HGPS cell (cell line): ENCODE measurements around the genes SH2B2, SPDYE6, PSMC2 and KMT2E.

- RRBS, result 95% methylated on average over 1 of the region's 13 CpGs
Observed at GRCh38 chr7:102061750-102062430, 224.8 kb upstream of the SH2B2 start.

DNA sequence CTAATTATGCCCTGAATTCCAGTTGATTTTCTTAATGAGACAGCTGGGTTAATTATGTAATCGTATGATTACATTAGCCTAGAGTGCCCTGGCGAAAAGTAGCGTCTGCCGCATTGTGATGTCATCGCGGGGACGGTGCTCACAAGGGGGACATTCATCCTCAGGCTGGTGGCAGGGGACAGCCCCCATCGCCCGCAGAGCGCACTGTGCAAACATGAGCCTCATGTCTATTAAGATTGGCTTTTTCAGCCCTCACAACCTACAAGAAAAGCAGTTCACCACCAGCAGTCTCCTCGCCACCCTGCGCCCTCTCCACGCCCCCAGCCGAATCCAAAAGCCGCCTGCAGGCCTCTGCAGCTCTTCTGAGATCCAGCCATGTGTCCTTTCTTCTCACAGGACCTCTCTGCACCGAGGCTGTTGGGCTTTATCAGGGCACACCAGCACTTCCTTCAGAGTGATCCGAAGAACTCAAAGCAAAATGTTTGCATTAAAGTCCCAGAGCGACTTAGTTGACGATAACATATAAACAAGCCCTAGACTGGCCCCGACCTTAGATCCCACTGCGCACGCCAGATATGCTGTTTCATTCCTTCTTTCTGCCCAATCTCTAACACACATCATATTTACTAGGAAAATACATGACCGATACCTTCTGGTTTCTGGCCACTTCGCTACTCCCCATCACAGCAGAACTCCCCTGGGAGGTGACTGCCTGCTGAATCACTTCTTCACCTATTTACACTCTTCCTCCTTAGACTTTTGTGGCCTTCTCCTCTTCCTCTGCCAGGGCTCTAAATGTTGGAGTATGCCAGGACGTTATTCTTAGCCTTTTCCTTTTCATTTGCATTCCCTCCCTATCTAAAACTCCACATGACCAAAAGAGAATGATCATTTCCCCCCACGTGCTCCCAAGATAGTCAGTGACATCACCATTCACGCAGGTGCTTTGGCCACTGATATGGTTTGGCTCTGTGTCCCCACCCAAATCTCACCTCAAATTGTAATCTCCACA lies 206.0 kb upstream of the SH2B2 start:
- RRBS, result no CpG with 5 or more reads among the region's 27 CpGs

DNA sequence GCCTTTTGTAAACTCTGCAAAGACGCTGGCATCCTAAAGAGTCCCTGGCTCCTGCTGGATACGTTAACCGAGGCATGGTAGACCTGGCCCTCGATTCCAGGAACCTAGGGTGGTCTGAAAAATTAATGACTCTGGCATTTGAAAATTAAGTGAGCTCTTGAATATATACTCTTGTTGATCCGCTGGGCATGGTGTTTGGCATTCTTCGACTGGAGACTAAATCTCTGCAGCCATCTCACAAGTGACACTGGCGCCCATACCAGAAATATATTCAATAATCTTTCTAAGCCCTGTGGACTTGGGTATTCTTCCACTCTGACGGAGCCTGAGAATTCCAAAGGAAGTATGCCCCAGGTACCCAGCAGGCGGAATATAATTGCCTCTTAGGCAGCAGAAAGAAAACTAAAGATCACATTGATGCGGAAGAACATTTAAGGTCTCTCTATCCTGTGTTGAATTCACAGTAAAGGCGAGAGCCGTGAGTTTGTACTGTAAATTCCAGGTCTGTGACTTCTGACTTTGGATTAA lies 191.1 kb upstream of the SH2B2 start:
- RRBS, result no CpG with 5 or more reads among the region's 12 CpGs

DNA sequence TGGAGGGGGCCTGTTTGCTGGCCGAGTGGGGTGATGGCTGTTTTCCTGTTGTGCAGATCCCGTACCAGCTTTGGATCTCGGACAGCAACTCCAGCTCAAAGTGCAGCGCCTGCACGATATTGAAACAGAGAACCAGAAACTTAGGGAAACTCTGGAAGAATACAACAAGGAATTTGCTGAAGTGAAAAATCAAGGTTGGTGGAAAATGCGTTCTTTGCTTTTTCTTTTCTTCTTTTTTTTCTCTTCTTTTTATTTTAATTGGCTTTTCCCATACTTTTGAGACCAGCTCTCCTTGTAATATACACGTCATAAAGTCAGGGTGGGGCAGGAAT lies 189.4 kb upstream of the SH2B2 start:
- RRBS, result no CpG with 5 or more reads among the region's 7 CpGs

- RRBS, result 1% methylated on average over 48 of the region's 98 CpGs
Observed at GRCh38 chr7:102286645-102287322, at the start of gene SH2B2. Gene SH2B2, plus strand, starts transcription at chr7:102286868.

DNA sequence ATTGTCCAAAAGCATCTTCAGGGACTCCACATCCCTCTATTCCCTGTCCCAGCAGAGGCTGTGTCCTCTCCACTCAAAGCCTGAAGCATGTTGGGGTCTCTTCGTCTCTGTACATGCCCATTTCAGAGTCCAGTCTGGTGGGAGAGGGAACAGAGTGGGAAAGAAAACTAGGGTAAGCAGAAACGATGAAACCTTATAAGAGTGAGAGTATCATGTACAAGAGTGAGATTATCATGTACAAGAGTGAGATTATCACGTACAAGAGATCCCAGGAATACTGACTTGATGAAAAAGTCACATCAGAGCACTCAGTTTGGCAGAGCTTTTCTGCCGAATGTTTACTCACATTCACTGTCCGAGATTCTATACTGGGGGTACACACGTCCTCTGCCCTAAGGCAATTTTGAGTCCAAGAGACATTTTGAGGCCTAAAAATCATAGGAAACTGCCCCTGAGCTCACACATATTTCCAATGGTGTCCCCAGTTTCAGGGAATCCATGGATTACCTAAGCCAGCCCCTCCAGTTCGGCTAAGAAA lies at the start of gene SPDYE6:
Gene SPDYE6 (minus strand): TSS at position 134 of the 538 bp plus-strand sequence.
- RRBS, result no CpG with 5 or more reads among the region's 7 CpGs

DNA sequence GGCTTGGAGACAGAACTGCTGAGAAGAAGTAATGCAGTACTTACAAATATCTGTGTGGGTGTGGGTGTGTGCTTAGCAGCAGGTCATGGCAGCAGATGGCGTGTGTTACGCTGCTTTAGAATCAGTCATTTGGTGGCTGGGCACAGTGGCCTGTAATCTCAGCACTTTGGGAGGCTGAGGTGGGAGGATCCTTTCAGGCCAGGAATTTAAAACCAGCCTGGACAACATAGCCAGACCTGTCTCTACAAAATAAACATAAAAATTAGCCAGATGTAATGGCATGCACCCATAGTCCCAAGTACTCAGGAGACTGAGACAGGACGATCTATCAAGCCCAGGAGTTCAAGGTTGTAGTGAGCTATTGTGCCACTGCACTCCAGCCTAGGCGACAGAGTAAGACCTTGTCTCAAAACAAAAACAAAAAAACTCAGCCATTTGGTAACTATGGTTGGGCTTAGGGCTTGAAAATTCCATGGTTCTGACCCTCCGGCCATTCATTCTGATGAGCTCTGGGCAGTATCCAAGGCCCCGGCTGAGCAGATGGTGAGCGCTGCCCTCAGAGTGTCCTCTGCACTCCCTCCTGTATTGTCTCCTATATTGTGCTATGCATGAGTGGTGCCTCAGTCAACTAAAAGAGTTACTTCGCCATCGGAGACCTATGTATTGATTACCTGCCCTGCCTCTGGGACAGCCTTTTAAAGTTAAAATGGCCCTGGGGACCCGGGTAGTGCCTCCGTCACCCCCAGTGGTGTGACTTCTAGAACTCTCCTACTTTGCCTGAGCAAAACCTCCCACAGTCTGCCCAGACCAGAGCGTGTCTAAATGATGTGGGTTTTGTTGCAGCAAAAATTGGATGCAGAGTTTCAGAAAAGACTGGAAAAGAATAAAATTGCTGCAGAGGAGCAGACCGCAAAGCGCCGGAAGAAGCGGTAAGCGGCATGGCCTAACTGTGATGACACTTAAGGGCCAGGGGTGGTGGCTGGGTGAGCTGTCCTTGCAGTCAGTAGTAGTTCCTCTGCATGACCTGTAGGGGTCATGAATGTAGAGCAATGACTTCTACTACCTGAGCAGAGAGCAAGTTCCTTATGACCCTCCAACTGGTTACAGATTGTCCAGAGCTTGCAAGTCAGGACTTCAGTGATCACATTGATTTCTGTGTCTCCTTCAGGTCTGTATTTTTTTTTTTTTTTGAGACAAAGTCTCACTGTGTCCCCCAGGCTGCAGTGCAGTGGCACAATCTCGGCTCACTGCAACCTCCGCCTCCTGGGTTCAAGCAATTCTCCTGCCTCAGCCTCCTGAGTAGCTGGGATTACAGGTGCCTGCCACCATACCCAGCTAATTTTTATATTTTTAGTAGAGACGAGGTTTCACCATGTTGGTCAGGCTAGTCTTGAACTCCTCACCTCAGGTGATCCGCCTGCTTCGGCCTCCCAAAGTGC lies 8.1 kb downstream of the PRKRIP1 start:
- RRBS, result 47% methylated on average over 2 of the region's 22 CpGs

DNA sequence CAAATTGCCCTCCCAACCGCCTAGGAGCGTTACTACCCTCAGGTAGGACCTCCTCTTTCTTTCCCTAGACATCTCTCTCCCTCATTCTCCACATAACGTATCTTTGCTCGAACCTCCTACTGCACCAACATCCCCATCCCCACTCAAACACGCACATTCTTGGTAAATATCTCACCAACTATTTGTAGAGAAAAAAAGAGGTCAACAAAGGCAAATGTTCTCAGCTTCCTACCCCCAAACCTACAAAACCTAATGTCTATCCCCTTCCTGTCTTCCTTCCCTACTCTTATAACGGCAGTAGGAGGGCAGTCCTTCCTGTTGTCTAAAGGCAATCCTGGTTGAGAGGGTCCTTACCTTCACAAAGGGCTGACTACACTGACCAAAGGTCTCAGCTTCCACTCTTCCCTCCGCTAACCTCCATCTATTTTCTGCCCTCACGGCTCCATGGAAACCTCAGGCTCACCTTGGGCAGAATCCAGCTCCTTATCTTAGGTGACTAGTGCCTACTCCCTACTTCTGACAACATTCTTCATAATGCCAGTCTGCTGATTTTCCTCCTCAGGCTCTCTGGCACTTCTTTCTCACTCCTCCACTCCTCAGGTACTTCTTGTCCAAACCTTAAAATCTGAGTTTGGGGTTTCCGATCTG lies 1.0 kb upstream of the ARMC10 start:
- RRBS, result no CpG with 5 or more reads among the region's 9 CpGs

- RRBS, result no CpG with 5 or more reads among the region's 7 CpGs
Observed at GRCh38 chr7:103101064-103101918, 26.4 kb downstream of the ARMC10 start.

GRCh38 chr7:103162614-103162993 lies 13.7 kb upstream of the NAPEPLD start:
- RRBS, result no CpG with 5 or more reads among the region's 2 CpGs

- RRBS, result 3% methylated on average over 10 of the region's 25 CpGs
Observed at GRCh38 chr7:103347275-103348220, at the start of gene PSMC2. Gene PSMC2, plus strand, starts transcription at chr7:103347643.

DNA sequence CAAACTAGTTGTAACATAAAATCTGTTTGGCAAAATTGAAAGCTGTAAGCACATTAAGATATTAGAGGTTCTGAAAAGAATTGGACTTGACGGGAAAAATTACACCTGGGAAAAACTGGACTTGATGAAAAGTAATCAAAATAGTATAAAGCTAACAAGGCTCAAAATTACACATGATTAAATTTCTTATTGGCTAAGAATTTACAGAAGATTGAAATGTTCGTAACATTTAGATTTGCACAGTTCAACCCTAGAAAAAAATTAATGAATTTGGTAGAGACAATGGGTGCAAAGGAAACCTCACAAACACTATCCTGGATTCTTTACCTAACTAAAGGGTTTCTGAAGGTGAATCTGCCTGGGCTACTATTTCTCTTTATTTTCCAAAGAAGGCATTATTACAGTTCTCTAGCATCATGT lies 47.0 kb downstream of the LHFPL3 start:
- RRBS, result no CpG with 5 or more reads among the region's 2 CpGs

DNA sequence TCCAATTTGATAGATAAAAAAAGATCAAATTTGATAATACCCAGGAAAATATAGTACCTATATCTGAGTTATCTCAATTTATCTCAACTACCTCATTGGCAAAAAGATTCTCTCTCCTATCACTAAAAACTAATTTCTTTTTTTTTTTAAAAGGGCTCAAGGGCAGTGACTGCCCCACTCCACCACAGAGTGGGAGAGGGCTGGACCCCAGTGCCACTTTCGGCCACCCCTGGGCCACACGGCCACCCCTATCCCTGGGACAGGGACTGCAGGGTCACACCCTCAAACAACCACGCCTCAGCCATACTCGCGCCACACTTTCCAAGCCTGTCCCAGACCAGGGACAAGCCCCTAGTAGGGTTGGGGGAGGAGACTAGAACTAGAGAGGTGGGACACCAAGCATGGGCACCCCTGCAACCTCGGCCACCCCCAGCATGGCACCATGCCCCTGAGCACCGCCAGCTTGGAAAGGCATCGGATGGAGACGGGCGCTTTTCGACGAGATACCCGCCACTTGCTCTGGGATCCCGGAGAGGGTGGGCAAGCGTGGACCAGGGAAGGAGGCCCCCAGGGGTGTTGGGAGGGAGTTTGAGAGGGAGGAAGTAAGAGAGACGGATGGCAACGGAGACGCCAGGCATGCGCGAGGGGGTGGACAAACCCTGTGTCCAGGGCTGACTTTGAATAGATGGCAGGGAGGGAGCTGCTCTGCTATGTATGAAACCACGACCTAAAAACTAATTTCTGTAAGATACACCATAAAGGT lies 13.1 kb upstream of the KMT2E start:
- RRBS, result no CpG with 5 or more reads among the region's 21 CpGs

DNA sequence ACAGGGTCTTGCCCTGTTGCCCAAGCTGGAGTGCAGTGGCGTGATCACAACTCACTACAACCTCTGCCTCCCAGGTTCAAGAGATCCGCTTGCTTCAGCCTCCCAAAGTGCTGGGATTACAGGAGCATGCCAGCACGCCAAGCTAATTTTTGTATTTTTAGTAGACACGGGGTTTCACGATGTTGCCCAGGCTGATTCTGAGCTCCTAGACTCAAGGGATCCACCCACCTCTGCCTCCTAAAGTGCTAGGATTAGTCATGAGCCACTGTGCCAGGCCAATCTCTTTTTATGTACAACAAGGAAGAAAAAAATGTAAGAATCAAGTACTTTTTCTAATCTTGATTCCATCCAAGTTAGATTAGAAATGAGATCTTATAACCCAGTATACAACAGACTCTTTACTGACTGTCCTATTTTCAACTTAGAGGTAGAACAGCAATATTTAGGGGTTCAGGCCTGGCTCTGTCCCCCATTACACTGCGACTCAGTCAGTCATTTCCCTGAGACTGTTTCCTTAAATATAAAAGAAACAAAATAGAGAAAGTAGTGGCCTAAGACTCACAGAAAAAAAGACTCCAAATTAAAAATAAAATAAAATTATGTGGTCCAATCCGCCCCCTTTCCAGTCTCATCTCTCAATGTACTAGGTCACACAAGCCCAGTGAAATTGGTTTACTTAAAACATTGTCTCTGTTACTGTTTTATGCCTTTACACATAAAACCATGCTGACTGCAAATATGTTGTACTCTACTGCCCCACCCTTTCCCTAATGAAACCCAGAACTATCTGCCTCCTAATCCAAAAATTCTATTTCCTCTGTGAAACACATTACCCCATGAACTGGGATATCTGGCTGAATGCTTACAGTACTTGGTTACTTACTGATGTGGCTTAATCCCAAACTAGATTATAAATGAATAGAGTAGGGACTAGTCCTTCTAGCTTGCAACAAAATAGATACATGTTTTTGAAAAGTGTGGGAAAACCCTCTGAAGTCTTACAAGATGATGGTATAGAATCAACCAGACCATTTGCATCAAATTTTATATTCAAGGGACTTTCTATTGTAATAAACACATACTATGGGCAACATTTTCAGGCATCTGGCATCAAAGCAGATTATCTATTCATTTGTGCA lies 10.3 kb upstream of the KMT2E start:
- RRBS, result no CpG with 5 or more reads among the region's 7 CpGs

GRCh38 chr7:105010208-105010785 lies 3.7 kb upstream of the KMT2E start:
- RRBS, result no CpG with 5 or more reads among the region's 3 CpGs

GRCh38 chr7:105014167-105014475 lies at the start of gene KMT2E:
Gene KMT2E, plus strand, starts transcription at chr7:105014205.
- RRBS, result no CpG with 5 or more reads among the region's 33 CpGs

- RRBS, result no CpG with 5 or more reads among the region's 4 CpGs
Observed at GRCh38 chr7:105101812-105102269, 87.8 kb downstream of the KMT2E start.

- RRBS, result no CpG with 5 or more reads among the region's 2 CpGs
Observed at GRCh38 chr7:105261761-105262114, 127.0 kb downstream of the SRPK2 start.

- RRBS, result no CpG with 5 or more reads among the region's 3 CpGs
Observed at GRCh38 chr7:105264569-105265429, 123.9 kb downstream of the SRPK2 start.